ENCODE results near the gene DBX1.

- CAGE, long polyA plus RNA: no peak
- RRBS: no CpG with 5 or more reads among the region's 5 CpGs
Observed at GRCh38 chr11:19751009-19751587, 38.5 kb downstream of the NAV2 start.

DNA sequence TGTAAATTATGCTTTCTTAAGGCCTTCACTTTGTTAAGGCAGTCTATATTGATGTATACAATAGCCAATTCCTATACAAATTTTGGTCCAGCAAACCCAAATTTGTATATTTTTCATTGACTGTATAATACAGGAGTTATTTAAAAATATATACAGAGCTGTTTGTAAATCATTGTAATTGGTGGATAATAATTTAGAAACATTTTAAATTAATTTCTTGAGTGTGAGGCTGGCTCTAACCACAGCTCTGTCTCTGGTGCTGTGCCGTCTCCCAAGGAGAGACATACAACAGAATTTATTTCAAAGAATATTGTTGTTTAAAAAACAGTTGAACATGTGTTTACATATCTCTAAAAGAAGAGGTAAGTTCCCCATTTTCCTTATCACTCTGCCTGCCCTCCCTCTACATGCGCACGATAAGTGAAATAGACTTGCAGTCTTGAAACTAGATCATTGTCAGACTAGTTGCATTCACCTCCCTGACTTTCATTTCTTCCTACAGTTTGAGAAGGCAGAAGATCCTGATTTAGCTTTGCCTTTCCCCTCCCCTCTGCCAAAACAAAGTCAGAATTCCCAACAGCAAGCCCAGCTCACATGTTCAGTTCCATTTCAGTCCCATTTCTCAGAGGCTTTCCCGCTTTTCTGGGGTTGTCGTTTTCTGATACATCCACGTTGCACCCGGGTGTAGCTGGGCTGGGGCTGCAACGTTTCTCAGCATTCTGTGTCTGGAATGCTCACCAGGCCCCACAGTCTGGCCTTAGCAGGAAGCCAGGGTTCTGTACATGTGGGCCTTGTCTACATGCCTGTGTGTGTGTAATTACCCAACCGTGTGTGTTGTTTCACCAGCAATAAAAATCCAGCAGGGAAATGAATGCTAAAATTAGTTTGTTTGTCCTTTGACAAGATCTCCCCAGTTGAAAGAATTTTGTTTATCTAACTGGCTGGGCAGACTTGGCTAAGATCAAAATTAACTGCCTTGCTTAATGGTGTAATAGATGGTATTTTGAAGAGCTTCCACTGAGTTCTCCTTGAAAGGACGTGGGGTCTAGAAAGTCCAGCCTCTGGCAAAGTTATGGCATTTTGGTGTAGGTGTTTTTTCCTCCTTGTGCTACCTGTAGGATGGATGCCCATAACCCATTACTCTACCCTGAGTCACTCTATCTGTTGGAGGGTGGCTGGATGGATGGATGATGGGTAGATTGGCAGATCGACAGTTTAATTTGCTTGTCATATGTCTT is 179.2 kb downstream of the DBX1 start:
- CAGE, long polyA plus RNA: no peak
- RRBS: no CpG with 5 or more reads among the region's 11 CpGs

- CAGE, long polyA plus RNA: no peak
- RRBS: 4% methylated on average over 14 of the region's 33 CpGs
Observed at GRCh38 chr11:20160176-20160651, at the start of gene DBX1. Gene DBX1 (minus strand): TSS chr11:20160475.

- CAGE, long polyA plus RNA: no peak
- RRBS: no CpG with 5 or more reads among the region's 7 CpGs
Observed at GRCh38 chr11:20367508-20368091, 4.1 kb downstream of the HTATIP2 start.

DNA sequence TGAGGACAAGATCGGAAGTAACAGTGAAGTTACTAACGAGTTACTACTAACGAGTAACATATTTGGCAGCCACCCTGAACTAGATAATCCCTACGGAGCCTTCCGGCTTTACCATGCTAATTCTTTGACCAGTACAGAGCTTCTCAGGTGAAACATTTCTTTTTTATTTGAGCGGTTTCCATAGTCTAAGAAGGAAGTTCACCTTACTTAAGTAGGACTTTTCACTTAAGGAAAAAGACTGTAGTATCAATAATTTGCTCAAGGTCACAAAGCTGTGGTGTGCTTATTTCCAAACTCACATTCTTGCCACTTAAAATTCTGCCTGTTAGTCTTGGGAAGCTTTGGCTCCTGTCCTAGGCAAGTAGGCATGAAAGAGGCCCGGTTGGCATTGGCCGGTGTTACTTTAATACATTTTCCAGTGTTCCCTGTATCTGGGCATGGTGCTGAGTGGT is 1.0 kb downstream of the PRMT3 start:
- CAGE, long polyA plus RNA: no peak
- RRBS: no CpG with 5 or more reads among the region's 8 CpGs

DNA sequence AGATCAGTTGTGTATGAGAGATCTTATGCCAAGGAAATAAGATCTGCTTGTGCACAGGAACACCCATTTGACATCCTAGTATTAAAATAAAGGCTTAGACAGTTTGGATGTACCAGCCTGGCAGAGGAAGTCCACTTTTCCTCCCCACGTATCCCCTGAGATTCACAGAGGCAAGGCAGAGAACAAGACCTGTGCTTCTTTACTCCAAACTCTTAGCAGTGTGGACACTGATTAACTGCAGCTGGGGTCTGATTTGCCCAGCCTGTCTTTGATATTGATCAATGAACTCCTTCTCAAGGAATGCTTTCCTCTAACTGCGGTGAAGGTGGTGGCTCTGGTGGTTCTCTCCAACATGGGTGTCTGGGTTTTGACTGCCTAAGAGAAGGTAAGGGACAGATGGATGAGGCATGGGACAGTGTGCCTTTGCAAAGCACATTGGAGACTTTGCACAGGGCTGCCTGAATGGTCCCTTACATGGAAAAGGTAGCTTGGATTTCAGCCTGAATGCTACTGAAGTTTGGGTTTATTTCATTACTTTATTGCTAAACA is 1.6 kb downstream of the GAS2 start:
- CAGE, long polyA plus RNA: no peak
- RRBS: no CpG with 5 or more reads among the region's 2 CpGs

DNA sequence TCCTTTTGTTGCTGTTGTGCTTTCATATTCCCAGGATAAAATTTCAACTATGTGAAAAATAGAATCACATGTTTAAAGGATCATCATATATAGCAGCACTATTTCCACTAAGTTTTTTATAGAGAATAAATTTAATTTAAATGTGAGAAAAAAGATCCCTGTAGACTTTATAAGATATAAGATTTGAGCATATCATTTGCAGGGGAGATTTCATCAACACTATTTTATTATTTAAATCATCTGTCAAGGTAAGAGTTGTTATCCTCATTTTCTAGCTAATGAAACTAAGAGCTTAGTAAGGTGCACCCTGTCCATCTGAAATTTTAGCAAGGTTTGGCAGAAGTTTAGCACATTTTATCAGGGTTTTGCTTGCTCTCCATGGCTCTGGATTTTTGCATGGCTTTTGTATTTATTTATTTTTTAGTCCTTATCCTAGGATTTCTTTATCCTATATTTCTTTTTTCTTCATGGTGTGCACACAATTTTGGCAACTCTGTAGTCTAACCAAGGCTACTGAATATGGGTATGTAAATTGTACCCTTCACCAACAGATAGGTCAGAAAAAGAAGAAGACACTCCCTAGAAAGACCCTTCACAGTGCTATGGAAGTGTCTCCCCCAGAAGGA is 9.3 kb downstream of the GAS2 start:
- CAGE, long polyA plus RNA: no peak

DNA sequence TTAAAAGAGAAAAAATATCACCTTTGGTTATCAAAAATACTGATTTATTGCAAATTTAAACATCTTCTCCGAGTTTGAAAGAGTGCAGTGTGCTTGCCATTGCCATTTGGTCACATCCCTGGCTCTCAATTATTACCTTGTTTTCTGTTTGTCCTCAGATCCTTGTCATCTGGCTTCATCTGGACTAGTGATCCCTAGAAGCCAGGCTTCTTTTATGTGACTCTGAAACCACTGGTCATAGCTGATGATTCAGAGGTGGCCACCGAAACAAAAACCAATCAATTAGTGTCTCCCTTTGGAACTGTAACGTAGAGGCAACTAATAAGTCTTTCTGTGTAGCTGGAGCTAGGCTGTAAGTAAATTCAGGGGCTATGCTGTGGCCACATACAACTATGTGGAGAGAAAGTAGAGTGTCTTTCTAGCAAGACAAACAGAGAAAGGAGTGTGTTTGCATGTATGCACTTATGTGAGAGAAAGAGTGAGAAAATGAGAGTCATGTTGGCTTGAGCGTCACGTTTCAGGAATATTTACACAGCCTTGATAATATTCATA is 238.0 kb downstream of the LUZP2 start:
- CAGE, long polyA plus RNA: no peak
- RRBS: no CpG with 5 or more reads among the region's 5 CpGs

GRCh38 chr11:26992406-26992853 is 1.5 kb upstream of the FIBIN start:
- CAGE, long polyA plus RNA: no peak
- RRBS: no CpG with 5 or more reads among the region's 1 CpG

- CAGE, long polyA plus RNA: no peak
- RRBS: no CpG with 5 or more reads among the region's 4 CpGs
Observed at GRCh38 chr11:26996337-26996992, 2.6 kb downstream of the FIBIN start.

DNA sequence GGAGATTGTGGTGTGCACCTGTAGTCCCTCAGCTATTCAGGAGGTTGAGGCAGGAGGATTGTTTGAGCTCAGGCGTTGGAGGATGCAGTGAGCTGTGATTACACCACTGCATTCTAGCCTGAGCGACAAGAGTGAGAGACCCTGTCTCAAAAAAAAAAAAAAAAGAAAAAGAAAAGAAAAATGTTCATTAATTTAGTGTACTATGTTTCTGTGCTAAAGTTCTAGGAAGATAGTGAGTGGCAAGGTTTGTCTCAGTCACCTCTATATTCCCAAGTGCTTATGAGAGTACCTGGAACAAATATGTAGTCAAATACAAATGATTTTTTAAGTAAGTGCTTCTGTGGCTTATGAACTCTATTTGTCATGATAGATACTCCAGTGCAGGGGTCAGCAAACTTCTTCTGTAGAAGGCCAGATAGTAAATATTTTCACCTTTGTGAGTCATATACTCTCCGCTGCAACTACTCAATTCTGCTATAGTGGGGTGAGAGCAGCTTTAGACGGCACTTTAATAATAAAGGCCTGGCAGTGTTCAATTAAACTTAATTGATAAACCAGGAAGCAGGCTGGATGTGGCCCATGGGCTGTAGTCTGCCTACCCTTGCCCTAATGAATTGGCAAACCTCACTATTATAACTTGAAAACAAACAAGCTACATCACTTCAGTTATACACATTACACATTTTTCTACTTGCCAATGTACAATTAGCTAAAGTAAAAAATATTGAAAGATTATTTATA is 12.3 kb upstream of the CCDC34 start:
- CAGE, long polyA plus RNA: no peak
- RRBS: no CpG with 5 or more reads among the region's 4 CpGs

GRCh38 chr11:27467941-27468958 is 4.3 kb downstream of the LGR4 start:
- CAGE, long polyA plus RNA: no peak
- RRBS: no CpG with 5 or more reads among the region's 6 CpGs

DNA sequence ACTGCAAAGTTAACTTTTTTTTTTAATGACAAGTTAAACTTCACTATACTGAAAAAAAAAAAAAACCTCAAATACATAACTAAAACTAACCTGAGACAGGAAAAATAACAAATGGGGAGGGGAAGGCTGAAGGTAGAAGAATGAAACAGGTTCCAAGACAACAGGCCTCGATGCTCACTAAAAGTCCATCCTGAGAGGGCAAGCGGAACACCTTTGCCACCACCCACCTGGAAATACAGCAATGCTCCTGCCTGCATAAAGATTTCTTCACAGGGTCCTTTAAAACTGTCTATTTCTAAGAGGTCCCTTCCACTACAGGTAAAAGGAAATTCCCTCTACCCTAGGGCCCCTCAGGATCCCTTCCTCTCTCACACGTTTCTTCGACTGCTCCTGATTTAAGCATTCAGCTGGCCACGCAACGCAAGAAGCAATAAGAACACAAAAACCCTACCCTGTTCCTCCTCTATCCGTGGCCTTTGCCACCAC is 1.9 kb downstream of the LGR4 start:
- CAGE, long polyA plus RNA: no peak
- RRBS: no CpG with 5 or more reads among the region's 7 CpGs

DNA sequence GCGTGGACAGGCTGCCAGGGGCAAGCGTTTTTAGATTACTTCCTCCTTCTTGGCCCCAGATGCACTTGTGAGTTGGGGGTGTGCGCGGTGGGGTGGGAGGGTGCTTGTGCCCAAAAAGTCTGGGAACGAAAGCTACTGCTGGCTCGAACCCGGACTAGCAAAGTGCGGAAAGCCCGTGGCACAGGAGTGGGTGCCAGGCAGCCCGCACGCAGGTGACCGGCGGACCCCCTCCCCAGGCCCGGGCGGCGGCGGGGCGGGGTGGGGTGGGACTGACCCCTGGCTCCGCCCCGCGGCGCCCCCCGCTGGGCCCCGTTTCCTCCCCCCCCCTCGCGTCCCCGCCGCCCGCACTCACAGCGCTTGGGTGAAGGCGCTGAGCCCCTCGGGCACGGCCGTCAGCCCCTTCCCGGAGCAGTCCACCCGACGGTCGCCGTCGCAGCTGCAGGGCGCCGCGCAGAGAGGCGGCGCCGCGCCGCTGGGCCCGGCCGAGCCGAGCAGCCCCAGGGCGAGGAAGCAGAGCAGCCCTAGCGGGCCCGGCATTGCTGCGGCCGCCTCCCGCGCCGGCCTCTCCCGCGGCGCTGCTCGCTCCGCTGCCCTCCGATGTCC is 723 bp downstream of the LGR4 start:
- CAGE, long polyA plus RNA: no peak
- RRBS: 1% methylated on average over 32 of the region's 65 CpGs

DNA sequence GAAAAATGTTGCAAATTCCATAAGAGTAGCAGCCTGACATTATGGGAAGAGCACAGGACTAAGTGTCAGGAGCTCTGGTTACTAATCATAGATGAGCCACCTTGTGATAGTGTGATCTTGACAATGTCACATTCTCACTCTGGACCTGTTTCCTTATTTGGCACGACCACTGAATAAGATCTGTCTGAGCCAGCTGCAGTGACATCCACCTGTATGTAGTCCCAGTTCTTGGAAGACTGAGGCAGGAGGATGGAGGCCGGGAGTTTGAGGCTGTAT is 5.7 kb upstream of the LIN7C start:
- CAGE, long polyA plus RNA: no peak
- RRBS: no CpG with 5 or more reads among the region's 2 CpGs

- CAGE, long polyA plus RNA: no peak
- RRBS: no CpG with 5 or more reads among the region's 5 CpGs
Observed at GRCh38 chr11:27687972-27688600, 12.2 kb downstream of the BDNF start.

DNA sequence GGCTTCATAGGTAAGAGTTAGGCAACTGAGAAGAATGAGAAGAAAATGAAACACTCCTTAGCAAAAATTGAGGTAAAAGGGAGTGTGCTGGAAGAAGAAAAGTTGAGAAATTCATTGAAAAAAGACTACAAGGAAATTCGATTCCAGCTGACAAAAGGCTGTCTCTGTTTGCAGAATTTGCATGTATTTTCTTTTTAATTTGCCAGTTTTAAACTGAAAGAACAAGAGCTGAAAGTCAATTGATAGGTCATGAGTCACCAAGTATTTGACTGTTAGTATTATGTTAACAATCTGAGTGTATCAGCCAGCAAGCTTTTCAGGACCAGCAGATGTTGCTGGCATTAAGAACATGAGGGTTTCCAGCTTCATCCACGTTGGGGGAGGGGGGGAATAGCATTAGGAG is 726.6 kb downstream of the METTL15 start:
- CAGE, long polyA plus RNA: no peak
- RRBS: no CpG with 5 or more reads among the region's 2 CpGs

GRCh38 chr11:30991472-30991868 is 378.1 kb downstream of the DCDC1 start:
- CAGE, long polyA plus RNA: no peak
- RRBS: no CpG with 5 or more reads among the region's 4 CpGs

GRCh38 chr11:31446353-31447025 is 62.9 kb downstream of the IMMP1L start:
- CAGE, long polyA plus RNA: no peak
- RRBS: no CpG with 5 or more reads among the region's 1 CpG

DNA sequence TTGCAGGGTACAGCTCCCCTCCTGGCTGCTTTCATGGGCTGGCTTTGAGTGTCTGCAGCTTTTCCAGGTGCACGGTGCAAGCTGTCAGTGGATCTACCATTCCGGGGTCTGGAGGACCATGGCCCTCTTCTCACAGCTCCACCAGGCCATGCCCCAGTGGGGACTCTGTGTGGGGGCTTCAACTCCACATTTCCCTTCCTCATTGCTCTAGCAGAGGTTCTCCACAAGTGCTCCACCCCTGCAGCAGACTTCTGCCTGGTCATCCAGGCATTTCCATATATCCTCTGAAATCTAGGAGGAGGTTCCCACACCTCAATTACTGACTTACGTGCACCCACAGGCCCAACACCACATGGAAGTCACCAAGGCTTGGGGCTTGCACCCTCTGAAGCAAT is 15.5 kb downstream of the IMMP1L start:
- CAGE, long polyA plus RNA: no peak
- RRBS: no CpG with 5 or more reads among the region's 3 CpGs

All from BJ (cell line).